ENCODE data around the genes SHISA6 and HS3ST3B1.

GRCh38 chr17:11240882-11241681 is at the start of gene SHISA6:
SHISA6 (plus strand) TSS chr17:11241213.
- RRBS, result 42% methylated on average over 93 of the region's 131 CpGs

- RRBS, result no CpG with 5 or more reads among the region's 4 CpGs
These were observed 117.8 kb downstream of the MAP2K4 start for GRCh38 chr17:12138373-12138987.

GRCh38 chr17:12664829-12665269 is 841 bp upstream of the MYOCD start:
- RRBS, result no CpG with 5 or more reads among the region's 12 CpGs

GRCh38 chr17:12667219-12667792 is 1.6 kb downstream of the MYOCD start:
- RRBS, result no CpG with 5 or more reads among the region's 7 CpGs

- RRBS, result no CpG with 5 or more reads among the region's 14 CpGs
These were observed 57.2 kb upstream of the ARHGAP44 start for GRCh38 chr17:12732039-12732552.

GRCh38 chr17:13353497-13353918 is 248.2 kb downstream of the HS3ST3A1 start:
- RRBS, result no CpG with 5 or more reads among the region's 6 CpGs

DNA sequence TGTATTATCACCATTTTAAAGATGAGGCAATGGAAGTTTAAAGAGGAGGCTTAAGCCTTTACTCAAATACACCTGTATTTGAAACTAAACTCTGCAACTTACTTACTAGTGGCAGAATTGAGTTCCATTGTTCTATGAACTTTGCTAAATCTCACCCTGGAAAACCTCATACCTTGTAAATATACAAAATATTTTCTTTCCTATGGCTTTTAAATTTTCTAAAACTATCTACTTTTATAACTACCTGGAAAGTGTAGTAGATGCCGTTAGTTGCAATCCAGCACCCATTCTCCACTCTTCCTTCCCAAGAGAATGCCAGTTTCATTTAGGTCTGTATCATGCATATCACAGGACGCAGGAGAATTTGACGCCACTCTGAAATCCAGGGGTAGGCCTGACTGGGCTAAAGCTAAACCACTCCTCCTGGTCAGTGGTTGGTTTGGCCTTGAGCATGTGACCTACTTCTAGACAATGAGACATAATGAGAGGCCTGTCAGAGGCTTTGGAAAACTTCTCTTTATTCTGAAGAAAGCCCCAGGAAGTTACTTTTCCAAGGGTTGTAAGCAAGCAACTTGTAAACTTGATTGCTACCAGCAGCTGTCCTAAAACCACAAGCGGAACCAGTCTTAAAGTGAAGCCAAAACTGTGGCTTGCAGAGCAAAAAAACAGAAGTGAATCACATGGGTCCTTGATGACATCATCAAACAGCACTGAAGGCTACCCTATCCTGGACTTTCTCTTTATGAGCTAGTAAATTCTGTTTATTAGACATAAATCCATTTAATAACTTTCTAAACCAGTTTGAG is 138.3 kb upstream of the COX10 start:
- RRBS, result no CpG with 5 or more reads among the region's 4 CpGs

DNA sequence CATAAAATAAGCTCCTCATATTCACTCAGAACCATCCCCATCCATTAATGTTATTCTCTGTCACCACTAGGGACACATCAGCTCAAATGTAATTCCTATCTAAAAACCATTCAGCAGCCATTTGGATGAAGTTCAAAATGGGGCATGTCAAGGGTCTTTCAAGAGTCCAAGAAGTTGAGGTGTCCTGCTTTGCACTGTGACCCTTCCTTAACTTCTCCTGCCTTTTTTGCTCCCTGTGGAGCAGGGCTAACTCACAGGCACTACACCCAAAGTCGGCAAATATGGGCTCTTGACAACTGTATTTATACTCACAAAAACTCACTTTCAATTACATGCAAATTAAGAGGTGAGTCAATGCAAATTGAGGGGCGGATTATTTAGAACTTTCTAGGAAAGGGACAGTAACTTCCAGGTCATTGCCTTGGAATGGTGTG is 128.3 kb upstream of the COX10 start:
- RRBS, result no CpG with 5 or more reads among the region's 2 CpGs

DNA sequence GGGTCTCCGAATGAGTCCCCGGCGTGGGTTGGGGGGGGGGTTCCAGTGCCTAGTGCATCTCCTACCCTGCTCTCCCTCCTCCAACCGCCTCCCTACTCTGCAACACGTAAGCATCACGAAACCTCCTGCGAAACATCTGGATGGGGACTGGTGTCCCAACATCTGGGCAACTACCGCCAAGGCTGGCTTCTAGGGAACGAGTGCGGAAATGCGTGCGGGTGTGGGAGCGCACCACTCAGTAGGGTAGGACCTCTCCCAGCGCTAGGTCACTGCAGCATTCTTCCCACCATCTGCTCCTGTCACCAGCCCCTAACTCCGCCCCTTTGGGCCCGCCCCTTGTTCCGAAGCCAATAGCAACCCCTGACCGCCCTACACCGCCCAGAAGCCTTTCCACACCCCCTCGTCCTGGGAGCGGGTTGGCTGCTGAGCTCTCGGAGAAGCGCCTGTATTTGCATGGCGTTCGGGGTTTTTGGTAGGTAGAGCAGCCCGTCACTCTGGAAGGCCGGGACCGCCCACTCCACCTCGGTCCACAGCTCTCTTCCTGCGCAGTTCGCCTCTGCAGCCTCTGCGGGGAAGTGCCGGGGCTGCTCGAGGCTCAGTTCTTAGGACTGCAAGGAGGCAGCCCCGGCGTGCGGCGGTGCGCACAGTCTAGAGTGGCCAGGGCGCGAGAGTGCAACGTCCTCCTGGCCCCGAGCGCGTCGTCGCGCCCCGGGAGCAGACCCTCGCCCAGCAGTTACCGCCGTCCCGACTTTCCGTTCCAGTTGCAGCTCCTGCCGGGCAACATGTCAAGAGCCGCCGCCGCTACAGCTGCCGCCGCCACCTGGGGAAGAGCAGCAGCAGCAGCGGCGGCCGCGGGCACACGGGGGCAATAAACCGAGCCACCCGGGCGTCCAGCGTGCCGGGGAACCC is at the start of gene HS3ST3B1:
Gene HS3ST3B1 (plus strand): TSS at position 546 of the 909 bp plus-strand sequence.
- RRBS, result 1% methylated on average over 33 of the region's 70 CpGs

DNA sequence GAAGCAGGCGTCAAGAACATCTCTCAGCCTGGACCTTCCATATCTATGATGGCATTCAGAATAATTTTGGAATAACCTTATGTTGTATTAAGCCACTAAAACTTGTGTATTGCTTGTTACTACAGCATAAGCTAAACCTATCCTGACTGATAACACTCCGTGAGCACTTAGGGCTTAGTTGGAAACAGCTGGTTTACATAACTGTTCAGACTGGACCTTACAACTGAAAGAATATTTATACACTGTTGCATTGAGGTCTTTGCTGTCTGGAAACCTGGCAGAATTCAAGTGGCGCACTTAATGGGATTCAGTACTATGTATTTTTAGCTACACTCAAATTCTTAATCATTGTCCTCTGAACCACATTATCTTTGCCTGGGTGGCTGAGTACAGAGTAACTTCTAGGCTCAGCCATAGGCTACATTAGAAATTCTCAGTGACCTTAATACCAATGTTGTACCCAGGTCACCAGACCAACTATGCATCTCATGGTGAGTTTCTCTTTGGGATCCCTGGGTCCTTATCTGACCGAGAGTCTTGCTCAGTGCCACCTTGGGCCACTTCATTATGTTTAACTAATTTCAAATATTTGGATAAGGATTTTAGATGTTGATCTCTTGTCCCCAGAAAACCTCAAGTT is 172.8 kb downstream of the PMP22 start:
- RRBS, result no CpG with 5 or more reads among the region's 4 CpGs

DNA sequence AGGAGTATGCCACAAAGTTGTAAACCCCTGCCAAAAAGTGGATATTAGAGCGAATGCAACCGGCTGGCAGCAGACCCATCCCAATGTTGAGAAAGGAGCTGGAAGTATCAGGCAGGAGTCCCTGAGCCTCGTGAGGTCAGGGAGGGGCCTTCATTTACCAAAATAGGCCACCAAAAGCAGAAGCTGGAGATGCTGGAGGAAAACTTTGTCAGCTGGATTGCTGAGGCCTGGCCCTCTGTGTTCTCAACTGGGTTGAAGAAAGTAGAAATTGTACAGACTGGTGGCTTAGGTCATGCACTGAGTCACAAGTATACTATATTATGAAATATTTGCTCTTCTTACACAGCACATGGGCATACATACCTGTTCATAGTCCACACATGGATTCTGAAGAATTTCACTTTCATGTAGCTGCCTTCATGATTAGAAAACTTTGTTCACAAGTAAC is 23.2 kb upstream of the TEKT3 start:
- RRBS, result no CpG with 5 or more reads among the region's 3 CpGs

GRCh38 chr17:15377435-15378104 is 36.2 kb upstream of the TEKT3 start:
- RRBS, result no CpG with 5 or more reads among the region's 8 CpGs

DNA sequence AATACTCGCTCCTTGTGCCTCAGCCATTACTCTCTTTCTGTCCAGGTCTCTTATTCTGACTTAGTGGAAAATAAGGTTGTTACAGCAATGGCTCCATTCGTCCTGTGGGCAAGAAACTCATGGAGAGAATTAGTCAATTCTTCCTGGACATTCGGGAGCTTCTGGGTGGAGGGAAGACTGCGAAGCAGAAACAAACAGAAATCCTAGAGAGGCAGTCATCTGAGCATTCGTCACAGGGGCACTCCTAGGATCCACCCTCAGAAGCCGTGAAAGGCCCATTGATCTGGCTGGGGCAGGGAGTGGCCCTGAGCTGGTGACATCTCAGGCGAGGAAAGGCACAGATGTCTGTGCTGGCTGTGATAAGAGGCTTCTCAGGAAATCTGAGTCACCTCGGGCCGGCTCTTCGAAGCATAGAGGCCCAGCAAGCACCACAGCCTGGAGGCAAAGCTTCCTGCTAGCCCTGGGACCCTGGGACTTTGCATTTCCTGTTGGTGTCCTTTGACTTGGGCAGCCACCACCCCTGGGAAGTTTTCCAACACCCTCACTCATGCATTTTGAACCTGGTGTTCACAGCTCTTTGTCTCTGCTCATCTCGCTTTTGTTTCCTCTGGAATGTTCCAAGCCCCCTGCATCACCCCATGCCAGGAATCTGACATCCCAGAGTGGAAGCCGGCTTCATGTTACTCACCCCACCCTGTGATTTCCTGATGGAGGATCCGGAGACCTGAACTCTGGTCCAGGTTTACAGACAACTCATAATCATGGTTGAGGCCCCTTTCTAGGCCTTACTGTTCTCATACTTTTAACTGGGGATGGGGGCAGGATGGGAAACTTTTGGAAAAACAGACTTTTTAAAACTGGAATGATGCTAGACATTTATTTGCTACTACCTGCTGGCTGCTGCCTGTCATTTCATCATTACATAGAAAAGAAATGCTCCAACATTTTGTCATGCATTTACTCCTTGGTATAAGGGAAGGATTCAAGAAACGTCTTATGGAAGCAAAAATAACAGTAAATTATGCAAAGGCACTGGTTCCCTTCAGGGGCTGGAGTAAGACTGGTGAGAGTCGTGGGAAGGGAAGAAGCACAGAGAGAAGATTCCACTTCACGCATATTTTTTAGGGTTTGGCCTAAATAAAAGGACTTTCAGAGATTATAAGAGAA is 23.5 kb upstream of the CDRT4 start:
- RRBS, result no CpG with 5 or more reads among the region's 16 CpGs

DNA sequence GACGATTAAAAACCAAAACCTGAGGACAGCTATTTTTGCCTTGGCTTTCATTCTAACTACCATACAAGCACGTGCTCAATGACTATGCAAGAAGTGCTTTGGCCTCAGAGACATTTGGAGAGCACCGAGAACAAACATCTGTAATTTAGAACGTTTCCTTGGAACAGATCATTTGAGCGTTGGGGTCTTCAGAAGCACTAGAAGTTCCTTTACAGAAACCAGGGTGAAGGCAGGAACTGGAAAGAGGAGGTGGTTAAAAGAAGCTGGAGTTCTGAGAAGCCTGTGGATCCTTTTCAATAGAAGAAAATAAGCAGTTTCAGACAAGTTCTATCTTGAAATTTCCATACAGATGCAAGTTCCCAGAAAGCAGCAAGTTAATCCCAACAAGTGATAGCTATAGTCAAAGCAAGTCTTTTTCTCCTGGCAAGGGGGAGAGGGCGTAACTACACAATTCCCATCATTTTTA is 29.5 kb upstream of the CDRT4 start:
- RRBS, result no CpG with 5 or more reads among the region's 6 CpGs

DNA sequence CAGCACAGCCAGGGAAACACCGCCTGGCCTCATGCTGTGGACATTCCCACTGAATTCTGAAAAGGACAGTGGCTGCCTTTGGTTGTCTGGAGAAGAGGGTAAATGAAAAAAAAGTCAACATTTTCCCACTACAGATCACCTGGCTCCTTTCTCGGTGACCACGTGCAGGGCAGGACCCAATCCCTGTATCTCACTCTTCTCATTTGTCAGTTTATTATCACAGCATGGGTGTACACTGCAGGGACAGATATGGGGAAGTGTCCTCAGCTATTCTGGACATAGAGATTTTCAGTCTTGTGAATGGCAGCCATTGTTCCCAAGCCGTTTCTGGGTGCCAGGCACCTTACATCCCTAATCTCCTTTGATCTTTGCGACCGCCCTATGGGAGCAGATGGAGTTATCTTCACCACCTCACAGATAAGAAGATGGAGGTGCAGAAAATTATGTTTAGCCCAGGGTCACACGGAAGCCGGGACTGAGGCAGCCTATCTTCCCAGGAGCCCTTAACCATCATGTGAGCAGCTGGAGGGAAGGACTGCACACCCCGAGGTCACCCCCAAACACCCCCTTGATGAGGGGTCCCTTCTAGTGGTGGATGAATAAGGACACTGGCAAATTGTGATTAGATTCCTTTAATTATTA is 7.2 kb downstream of the ADORA2B start:
- RRBS, result no CpG with 5 or more reads among the region's 9 CpGs

GRCh38 chr17:16026423-16026729 is 26.8 kb downstream of the TTC19 start:
- RRBS, result no CpG with 5 or more reads among the region's 1 CpG

DNA sequence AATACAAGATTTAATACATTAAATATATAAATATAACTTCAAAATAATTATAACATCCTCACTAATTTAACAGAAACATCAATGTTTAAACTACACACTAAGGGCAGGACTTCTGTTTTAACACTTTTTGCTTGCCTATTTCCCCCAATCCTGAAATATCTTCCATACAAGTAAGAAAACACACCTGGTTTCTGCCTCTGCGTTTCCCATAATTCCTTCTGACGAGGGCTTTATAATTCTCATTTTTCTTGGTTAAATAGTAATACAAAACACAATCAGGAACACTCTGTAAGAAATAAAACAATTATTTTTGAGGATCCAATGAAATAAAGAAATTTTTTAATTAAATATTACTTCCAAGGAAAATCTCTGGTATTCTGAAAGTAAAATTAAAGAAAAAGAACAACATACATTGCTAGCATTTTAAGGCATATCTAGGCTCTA is 78.2 kb downstream of the NCOR1 start:
- RRBS, result no CpG with 5 or more reads among the region's 2 CpGs

DNA sequence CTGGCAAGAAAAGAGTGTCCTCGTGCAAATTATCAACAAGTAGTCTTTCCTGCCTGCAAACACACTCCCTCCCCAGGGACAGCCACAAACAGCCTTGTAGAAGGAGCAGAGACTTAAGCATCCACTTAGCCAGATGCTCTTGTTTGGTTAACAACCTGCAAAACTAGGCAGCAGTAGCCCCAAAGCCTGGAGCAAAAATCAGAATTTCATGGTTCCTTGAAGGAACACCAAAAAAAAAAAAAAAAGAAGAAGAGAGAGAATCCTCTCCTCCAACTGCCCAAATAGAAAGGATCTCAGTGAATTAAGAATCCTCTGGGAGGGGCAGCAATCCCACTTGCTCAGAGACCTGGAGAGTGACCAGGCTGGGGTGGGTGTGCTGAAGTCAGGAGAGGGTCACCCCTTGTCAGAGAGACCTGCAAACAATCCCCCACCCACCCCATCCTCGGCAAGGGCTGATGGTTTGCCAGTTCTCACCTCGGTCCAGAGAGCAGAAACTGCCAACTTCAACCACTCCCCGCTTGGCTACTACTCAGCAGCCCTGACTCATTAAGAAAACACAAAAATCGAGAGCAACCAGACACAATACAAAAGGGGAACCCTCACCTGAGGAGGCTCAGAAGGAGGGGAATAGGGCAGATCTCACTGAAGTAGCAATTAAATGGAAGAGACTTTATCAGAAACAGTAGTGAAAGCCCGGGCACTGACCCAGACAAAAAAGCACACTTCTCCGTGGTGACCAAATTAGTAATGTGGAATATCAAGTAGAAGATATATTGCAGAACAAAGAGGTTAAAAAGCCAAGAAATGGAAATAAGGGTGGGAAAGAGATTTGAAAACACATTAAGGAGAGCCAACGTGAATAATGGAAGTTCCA is 23.9 kb downstream of the CENPV start:
- RRBS, result no CpG with 5 or more reads among the region's 8 CpGs

- RRBS, result no CpG with 5 or more reads among the region's 8 CpGs
These were observed 6.7 kb upstream of the UBB start for GRCh38 chr17:16374123-16374634.